Pulmonary artery (tissue), 1 donor: ENCODE measurements around the genes ZNF681, RPSA2 and ZNF536.

DNA sequence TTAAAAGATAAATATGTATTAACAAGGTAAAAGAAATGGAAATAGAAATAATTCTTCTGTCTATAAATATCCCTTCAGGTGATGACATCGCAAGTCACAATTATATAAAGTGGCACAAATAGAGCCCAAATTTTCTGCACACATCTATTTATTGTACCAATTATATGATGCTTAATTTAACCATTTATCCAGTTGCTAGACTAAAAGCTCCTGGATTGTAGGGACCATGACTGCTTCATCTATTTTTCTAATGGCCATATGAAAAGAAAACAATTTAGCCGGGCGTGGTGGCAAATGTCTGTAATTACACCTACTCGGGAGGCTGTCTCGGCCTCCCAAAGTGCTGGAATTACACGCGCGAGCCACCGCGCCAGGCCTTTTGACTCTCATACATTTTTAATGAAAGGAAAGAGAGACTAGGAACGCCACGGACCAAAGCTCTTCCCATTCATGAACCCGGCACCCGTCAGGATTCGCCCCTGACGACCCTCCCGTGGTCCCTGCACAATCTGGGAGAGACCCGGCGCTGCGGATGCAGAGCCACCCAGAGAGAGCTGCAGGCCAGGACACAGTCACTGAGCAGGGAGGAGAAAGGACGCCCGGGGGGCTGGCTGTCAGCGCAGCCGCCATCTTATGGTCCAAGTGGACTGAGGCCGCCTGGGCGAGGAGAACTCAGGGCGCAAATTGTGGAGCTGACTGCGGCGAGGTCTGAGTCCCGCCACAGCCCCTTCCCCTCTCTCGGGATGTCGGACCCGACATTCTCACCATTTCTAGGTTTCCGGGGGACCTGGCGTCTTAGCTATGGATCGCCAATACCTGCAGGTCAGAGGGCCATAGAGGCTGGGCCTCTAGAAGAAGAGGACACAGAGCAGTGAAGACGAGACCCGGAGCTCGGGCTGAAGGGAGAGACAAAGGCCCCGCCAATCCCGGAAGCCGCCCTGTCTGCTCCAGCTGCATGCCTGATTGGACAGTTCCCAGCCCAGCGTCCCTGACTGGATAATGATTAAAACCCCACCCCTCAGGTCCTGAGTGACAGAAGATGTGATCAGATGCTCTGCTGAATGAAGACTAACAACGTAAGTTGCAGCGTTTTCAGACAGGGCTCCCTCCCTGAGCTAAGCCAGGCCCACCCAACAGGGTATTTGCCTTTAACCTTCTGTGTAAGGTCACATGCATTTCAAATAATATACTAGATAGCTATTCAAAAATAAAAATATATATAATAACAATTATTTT lies at the start of gene ZNF681:
ZNF681 (minus strand) TSS at position 910 of the 1,236 bp plus-strand sequence.
- PRO-cap: no peak

DNA sequence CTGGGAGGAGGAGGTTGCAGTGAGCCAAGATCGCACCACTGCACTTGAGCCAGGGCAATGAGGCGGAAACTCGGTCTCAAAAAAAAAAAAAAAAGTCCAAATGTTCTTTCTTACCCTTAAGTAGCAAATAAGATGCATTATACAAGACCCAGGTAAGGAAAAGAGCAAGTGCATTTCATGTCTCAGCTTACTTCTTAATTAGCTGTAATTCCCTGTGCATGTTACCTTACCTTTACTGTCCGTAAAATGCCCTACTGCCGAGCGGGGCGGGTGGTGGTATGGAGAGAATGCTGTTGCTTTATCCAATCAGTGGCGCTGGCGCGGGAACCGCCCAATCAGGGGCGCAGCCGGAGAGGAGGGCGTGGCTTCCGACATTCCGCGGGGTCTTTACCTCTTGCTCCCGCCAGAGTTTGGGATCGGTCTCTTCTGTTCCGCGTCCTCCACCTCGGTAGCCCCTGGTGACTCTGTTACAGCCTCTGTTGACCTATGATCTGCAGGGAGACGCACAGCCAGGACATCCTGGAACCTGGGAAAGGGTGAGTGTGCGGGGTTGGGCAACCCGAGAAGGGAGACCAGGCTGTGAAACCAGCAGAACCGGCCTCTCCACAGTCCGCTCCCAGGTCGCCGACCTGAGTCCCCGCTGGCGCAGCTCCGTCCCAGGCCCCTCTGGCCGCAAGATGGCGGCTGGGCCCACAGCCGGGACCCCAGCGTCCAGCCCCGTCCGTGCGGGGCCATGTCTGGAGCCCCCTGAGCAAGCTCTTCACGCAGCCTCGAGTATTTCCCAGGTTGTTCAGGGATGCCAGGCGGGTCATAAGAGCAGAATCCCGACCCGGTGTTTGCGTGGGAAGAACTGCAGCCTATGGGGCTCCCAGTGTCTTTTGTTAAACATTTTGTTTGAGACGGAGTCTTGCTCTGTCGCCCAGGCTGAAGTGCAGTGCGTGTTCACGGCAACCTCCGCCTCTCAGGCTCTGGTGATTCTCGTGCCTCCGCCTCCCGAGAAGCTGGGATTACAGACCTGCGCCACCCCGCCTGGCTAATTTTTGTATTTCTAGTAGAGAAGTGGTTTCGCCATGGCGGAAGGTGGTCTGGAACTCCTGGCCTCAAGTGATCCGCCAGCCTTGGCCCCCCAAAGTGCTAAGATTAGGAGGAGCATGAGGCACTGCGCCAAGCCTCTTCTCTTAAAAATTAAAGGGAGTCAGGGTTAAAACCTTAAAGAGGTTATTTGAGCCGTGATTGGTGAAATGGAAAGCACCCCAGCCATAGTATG lies at the start of gene RPSA2:
RPSA2 (plus strand) TSS at position 406 of the 1,267 bp plus-strand sequence.
- PRO-cap: unidirectional peak, plus-strand start at position 406 of the sequence

GRCh38 chr19:23906758-23907260 lies 7.9 kb upstream of the ZNF726 start:
- PRO-cap: no peak

DNA sequence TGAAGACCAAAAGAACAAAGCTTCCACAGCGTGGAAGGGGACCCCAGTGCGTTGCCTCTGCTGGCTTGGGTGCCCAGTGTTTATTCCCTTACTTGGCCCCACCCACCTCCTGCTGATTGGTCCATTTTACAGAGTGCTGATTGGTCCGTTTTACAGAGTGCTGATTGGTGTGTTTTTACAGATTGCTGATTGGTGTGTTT lies 1204.5 kb downstream of the UQCRFS1 start:
- PRO-cap: no peak

DNA sequence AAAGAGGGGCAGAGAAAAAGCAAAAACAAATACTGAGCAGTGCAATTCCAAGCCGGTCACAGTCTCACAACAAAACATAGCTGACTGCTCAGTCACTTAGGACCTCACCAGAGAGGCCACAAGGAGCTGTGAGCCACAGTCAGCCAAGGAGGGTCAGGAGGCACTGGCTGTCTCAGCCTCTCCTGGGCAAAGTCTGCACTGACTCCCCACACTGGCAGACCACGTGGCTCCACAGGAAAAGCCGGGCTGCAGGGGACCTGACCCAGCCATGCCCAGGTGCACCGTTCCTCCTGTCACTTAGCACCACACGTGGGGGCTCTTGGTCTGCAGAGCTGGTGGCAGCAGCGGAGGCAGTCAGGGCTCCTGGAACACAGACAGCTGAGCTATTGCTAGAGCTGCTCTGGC lies 744.3 kb downstream of the UQCRFS1 start:
- PRO-cap: no peak

- PRO-cap: no peak
Measured at GRCh38 chr19:28544401-28544962, 668.5 kb downstream of the UQCRFS1 start.

GRCh38 chr19:29092946-29093830 lies 119.8 kb downstream of the UQCRFS1 start:
- PRO-cap: no peak

- PRO-cap: no peak
Measured at GRCh38 chr19:29201422-29201845, 11.5 kb downstream of the UQCRFS1 start.

DNA sequence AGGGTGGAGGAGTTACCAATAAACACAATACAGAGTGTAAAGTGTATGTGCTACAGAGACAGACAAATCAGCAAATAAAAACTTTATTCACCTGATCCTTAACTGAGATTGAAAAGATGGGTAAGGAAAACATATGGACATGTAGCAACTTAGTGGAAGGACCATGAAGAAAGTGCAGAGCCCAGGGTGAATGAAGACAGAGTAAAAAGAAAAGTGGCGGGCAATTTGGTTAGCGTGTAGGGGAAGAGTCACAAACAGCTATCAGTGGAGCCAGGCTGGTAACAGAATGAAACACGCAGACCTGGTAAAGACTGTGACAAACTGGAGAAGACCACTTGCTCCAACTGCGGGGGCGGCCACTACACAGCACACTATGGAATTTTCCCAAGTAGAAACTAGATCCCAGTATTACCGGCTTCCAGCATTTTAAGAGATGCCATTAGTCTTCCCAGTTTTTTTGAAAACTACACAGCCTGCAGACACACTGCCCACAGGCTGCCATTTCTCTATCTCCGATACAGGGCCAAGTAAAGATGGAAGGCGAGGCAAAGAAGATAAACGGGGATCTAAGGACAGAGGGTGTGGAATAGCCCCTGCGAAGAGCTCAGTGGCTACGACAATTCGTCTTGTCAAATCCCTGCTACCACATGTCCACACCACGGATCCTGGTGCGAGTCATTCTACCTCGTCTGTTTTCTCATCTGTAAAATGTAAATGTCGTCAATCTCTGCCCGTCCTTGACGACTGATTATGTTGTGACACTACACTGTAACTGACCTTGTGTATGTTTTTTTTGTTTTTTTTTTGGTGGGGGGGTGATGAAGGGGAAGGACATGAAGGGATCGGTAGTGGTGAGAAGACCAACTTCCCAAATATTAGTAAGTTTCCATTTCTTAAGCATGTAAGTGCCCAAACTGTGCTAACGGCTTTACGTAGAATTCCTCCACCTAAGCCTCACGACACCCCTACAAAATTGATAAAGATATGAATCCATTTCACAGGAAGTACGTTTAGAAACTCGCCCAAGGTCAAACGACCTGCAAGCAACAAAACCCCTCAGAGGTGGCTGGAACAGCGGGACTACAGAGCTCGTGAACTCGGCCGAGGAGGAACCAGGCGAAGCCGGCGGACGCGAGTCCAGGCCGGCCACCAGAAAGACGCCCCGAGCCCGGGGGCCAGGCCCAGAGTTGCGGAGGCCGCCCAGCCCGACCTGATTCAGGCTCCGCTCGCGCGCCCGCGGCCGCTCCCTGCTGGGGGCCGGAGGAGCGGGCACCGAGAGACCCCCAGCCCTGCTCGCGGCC lies 912 bp downstream of the UQCRFS1 start:
- PRO-cap: no peak

GRCh38 chr19:29404992-29405539 lies 120.7 kb upstream of the VSTM2B start:
- PRO-cap: no peak

GRCh38 chr19:29706378-29707218 lies 8.5 kb downstream of the C19orf12 start:
- PRO-cap: no peak

- PRO-cap: no peak
Measured at GRCh38 chr19:29761225-29761455, 46.1 kb upstream of the C19orf12 start.

DNA sequence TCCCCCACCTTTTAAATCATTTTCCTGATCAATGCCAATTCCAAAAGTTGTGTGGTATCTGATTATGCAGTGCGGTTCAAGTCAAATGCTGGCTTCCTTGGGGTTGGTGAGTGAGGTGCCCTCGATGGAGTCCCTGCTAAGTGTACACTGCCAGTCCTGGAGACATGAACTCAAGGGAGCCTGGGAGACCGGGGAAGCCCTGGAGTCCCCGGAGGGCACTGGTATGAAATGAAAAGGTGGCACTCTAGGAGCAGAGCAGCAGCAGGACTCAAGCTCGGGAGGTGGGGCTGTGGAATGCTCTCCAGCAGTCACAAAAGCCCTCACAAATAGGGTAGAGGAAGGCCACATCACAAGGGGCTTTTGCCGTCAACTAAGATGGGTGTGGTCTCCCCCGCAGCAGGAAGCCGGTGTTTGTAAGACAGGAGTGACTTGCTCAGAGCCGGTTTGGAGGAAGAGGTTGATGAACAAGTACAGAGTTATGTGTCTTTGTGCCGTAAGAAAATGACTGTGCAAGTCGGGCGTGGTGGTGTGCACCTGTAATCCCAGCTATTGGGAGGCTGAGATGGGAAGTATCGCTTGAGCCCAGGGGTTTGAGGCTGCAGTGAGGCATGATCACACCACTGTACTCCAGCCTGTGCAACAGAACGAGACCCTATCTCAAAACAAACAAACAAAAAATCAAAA lies 19.3 kb downstream of the CCNE1 start:
- PRO-cap: no peak

DNA sequence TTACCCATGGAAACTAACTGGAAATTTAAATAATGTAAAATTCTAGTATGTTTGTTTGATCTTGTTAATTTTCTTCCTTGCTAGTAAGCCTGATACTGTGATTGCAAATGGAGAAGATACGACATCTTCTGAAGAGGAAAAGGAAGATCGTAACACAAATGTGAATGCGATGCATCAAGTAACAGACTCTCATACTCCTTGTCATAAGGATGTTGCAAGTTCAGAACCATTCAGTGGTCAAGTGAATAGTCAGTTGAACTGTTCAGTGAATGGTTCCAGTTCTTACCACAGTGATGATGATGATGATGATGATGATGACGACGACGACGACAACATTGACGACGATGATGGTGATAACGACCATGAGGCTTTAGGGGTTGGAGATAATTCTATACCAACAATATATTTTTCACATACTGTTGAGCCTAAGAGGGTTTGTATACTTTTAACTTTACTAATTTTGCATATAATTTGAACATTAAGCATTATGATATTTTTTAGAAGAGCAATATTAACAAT lies 66.9 kb downstream of the URI1 start:
- PRO-cap: no peak

GRCh38 chr19:30226436-30226925 lies 145.7 kb upstream of the ZNF536 start:
- PRO-cap: unidirectional peak, plus-strand start at chr19:30226821

- PRO-cap: no peak
Measured at GRCh38 chr19:30372048-30372544, at the start of gene ZNF536. TSS of gene ZNF536 (plus strand) at chr19:30372384.

- PRO-cap: no peak
Measured at GRCh38 chr19:30547848-30548317, 175.7 kb downstream of the ZNF536 start.

DNA sequence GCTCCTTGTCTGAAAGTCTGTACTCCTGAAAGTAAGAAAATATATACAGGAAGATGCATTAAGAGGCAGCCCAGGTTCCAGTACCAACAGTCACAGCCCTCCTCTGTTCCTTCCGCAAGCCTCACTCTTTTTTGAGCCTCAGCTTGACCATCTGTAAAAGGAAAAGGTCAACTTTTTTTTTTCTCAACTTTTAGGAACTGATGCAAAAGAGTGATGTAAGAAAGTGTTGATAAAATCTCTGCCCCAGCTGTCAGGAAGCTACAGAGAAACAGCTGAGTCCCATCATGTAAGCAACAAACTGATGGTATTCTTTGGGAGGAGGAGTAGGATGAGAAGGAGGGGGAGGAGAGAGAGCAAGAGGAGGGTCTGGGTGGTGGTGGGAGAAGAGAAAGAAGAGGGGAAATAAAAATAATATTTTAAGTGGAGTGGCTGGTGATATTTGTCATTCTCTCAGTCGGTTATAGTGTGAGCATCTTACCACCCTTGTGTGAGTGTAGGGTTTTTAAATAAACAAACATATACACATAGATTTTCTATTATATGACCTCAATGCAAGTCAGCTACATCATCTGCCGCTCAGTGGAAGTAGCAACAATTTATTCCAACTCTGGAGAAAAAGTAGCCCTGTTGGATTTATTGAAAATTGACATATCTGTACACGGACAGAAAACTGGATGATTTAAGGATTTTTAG lies 234.0 kb upstream of the TSHZ3 start:
- PRO-cap: no peak

- PRO-cap: no peak
Measured at GRCh38 chr19:31803354-31803603, 454.0 kb upstream of the TSHZ3 start.

DNA sequence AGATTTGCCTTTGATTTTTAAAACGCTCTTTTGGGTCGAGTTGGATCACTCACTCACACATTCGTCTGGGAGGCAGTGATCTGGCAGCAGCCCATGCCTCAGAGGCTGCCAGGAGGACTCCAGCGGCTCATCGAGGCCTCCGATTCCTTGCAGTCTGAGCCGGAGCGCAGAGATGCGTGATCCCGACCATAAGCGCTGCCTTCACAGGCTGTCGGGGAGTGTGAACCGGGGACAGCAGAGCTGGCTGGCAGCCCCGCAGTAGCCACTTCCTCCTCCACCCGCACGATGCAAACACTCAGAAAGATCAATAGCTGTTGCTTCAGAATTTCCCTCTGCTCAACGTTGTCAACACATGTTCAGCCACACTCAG lies 35.5 kb upstream of the ZNF507 start:
- PRO-cap: unidirectional peak, minus-strand start at position 280 of the sequence